Skin of body (tissue), 2 donors: ENCODE results near the genes WNT7A and XPC.

DNA sequence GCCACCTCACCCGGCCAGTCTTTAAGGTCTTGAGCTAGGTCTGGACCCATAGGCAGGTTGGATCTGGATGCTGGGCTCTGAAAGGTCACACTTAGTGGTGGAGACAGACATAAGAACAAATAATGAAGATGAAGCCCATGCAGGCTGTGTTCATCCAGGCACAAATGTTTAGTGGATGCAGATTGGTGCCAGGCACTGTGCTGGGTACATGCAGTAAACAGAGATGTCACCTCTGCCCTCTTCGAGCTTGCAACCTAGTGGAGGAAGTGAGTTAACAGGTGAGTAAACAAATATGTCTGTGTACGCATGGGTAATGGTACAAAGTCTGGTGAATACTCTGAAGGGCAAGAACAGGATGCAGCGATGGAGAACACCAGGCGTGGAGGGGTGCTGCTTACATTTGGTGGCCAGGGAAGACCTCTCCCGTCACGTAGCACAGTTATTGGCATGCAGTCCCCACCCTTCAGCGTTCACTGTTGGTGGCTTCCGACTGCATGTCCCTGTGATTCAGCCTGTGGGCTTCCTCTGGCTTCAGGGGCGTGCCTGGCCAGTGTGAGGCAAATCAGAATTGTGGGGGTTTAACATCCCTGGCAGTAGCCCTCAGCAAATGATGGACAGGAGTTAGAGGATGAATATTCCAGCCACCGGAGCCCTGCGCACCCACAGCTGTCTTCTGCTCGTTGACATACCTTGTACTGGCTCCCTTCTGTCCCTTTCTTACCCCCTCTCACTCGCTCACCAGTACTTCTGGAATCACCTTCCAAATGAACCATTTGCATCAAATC lies 9.2 kb upstream of the HDAC11 start:
- RAMPAGE, long total RNA = no peak

DNA sequence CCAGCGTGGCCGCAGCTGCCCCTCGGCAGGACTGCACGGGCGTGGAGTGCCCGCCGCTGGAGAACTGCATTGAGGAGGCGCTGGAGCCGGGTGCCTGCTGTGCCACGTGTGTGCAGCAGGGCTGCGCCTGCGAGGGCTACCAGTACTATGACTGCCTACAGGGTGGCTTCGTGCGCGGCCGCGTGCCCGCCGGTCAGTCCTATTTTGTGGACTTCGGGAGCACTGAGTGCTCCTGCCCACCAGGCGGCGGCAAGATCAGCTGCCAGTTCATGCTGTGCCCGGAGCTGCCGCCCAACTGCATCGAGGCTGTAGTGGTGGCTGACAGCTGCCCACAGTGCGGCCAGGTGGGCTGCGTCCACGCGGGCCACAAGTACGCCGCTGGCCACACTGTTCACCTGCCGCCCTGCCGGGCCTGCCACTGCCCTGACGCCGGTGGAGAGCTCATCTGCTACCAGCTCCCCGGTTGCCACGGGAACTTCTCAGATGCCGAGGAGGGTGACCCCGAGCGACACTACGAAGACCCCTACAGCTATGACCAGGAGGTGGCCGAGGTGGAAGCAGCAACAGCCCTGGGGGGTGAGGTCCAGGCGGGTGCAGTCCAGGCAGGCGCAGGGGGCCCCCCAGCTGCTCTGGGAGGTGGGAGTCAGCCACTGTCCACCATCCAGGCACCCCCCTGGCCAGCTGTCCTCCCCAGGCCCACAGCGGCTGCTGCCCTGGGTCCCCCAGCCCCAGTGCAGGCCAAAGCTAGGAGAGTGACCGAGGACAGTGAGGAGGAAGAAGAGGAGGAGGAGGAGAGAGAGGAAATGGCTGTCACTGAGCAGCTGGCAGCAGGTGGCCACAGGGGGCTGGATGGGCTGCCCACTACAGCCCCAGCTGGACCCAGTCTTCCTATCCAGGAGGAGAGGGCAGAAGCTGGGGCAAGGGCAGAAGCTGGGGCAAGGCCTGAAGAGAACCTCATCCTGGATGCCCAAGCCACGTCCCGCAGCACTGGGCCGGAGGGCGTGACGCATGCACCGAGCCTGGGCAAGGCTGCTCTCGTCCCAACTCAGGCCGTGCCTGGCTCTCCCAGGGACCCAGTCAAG lies 21.8 kb downstream of the FBLN2 start:
- RAMPAGE, long total RNA = no peak

DNA sequence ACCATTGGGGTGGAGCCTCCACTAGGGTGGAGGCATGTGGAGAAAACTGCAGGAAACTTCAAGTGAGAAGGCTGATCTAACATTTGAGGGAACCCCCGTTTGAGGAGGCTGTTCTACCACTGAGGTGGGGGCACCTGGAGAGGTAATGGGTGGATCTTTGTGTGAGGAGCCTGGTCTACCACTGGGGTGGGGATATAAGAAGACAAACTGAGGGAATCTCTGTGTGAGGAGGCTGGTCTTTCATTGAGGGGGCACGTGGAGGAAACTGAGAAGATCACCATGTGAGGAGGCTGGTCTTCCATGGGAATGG lies 163.4 kb downstream of the FBLN2 start:
- RAMPAGE, long total RNA = no peak

GRCh38 chr3:13879673-13881001 lies at the start of gene WNT7A:
WNT7A (minus strand) TSS chr3:13880071.
- RAMPAGE, long total RNA = no peak

DNA sequence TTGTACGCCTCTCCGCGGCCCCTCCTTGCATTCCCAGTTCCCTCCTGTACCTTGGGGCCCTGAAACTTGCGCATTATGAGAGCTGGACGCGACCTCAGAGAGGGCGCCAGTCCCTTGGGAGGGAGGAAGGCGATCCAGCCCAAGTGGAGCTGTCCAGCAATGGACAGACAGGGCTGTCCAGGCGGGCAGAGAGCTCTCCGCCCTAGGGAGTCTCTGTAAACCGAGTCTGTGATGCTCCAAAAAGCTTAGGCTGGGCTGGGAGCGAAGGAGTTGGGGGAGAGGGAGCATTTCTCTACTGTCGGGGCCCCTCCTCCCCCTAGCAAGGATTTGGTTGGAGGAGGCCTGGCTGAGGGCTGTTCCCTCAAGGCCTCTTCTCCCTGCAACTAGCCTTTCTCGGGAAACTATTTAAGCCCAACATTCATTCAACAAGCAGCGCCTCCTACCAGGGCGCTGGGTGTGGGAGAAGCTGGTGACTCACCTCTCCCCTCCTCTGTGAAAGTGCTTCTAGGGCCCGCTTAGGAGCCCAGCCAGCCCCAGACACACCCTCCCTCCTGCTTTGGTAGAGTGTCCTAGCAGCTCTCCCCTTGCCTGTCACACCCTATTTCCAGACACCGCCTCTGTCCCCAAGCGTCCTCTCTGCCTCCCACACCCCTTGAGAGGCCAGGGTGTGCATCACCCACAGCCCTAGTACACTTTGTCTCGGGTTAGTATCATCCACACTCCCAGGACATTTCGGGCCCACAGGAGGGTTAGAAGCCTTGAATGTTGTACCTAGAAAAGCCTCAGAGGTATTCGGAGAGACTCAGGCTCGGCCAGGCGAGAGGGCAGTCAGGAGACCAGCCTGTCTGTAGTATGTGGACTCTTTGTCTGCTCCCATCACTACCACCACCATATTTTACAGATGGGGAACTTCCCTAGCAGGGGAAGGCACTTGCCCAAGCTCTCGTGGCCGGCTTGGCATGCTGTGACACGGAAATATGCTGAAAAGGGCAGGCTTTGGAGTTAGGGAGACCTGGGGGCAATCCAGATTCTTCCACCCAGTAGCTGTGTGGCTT lies 958 bp downstream of the TMEM43 start:
- RAMPAGE, long total RNA = no peak

- RAMPAGE, long total RNA = no peak
Measured at GRCh38 chr3:14134174-14135033, 9.6 kb downstream of the TMEM43 start.

DNA sequence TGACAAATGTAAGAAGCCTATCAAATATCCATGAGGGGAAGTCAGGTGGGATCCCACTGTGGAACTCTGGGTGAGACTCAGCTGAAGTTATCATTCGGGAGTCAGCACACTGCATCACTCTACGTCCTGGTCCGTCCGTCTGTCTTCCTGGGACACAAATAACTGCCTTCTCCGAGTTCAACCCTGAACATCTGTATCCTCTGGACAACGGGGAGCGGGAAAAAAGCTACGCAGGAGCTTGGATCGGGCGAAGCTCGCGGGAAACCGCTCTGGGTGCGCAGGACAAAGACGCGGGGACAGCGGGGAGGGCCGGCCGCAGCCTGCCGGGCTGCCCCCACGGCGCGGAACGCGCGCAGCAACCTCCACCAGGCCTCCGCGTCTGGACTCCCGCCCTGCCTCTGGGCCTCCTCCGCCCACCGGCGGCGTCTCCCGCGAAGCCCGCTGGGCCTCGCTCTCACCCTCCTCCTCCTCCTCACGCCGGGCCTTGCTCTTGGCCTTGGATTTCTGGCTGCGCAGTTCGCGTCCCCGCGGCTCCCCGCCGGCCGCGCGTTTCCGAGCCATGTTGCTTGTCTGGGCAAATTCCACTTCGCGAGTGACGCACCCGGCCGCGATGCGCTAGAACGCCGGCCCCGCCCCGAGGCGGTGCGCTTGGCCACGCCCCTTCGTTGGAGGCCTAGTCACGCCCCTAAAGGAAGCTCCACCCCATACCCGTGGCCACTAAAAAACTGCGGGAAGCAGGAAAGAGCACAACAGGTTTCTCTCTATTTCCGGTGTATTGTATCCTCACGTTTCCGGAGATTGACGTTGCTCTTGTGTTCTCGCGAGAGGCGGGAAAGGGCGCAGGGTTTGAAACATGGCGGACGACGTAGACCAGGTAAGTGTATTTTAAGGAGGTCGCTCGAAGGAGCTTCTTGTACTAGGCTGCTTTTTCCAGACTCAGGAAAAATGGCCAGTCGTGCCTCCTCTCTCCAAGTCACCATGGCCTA lies at the start of gene XPC:
Gene XPC (minus strand): TSS at position 594 of the 986 bp plus-strand sequence.
- RAMPAGE, long total RNA = start-site peak on the plus strand centred at position 832 of the sequence, 46 bp wide, 2,341 and 83 reads in 2 replicates

DNA sequence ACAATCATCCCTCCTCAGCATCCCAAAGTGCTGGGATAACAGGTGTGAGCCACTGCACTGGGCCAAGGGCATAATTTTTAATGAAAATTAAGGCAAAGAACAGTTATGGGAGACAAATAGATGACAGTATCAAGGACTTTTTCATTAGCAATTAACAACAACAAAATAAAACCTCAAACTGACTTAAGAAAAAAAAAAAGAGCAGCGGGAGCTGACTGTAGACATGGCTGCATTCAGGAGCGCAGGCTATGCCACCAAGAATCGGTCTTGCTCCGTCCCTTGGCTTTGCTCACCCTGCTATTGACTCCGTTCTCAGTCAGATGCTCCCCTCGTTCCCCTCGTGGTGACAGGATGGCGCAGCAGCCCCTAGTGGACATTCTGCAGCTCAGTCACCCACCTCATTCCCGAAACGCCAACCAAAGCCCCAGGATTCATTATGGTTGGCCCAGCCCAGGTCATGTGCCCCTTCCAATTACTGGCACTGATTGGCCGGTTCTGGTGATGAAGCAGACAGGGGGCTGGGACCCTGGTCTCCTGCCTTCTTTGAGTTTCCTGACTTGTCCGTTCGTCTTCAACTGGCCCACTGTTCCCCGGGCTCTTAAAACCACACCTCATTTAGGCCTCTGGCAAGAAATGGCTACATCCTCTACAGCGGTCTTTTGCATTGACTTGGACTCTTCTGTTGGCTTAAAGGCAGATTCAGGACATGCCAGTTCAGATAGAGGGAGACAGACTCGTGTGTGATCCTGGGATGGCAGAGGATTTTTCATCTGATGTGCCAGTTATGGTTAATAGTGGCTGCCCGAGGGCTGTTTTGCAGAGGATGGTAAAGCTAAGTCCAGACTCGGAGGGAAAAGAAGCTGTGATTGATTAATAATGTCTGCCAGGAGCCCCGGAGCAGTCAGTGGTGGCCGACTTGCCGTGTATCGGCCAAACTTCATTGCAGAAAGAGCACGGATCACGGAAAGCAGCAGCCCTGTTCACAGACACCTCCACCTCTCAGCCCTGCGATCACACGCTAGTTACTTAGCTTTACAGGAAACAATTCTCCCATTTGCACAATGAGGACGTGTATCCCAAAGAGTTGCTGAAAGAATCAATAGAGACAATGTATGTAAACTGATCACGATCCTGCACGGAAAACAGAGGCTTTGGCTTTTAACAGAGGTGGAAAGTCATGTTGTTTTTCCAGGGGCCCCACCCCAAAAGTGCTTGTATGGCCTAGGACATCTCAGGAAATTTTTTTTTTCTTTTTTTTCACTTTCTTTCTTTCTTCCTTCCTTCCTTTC lies 37.8 kb downstream of the LSM3 start:
- RAMPAGE, long total RNA = no peak

DNA sequence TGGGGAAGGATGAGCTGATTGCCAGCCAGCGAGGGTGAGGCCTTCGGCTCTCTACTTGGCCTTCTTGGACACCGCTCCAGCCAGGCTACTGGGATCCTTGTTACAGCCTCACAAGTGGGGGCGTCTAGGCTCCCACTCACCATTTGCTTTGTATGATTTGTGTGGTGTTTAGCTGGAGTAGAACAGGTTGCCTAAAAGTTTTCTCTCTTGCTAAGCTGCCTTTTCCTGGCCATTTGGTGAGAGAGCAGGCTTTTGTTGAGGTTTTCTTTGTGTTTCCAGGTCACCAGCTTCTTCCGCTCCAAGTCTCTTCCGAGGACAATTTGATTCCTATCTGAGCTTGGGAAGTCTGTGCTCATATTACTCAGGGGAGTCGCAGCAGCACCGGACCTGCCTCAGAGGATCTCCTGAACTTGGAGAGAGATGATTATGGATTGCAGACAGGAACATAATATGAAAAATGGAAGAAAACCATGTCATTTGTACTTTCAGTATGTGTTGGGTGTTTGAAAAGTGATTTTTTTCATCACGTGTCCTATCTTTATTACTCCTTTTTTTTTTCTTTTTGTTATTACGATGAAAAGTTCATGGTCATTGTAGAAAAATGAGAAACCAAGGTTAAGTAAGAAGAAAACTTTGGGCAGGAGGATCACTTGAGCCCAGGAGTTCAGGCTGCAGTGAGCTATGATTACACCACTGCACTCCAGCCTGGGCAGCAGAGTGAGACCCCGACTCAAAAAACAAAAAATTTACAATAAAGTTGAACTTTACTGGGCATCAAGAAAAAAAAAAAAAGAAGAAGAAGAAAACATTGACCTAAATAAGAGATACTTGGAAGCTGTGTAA lies 64.5 kb downstream of the LSM3 start:
- RAMPAGE, long total RNA = no peak

- RAMPAGE, long total RNA = no peak
Measured at GRCh38 chr3:14290747-14291109, 111.7 kb upstream of the SLC6A6 start.

DNA sequence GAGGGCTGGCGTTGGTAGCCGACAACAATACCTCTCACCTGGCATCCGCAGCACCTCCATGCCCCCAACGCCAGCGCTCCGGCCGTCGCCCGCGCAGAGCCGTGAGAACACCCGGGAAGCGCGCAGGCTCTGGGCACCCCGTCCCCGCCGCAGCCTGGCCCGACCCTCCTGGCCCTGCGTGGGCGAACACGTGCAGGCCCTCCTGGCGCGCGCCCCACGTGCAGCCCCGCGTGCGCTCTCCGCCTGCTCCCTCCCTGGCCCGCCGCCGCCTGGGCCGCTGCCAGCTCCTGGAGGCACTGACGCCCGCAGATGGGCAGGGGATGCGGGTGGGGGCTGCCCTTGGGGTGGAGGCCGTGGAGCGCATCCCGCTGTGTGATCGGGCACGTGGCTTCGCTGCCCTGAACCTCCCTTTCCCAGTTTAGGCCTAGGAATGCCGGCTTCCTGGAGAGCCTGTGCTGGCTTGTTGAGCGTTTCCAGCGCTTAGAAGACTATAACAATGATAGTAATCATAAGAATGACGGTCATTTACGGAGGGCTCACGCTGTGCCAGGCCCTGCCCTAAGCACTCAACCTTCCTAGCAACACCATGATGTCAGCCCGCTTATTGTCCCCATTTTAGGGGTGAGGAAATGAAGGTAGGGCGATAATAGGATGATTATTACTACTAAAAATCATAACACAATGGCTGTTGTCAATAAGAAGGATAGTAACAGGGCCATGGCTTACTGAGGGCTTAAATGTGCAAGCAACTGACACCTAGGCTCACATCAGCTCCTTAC lies 104.5 kb upstream of the SLC6A6 start:
- RAMPAGE, long total RNA = no peak

DNA sequence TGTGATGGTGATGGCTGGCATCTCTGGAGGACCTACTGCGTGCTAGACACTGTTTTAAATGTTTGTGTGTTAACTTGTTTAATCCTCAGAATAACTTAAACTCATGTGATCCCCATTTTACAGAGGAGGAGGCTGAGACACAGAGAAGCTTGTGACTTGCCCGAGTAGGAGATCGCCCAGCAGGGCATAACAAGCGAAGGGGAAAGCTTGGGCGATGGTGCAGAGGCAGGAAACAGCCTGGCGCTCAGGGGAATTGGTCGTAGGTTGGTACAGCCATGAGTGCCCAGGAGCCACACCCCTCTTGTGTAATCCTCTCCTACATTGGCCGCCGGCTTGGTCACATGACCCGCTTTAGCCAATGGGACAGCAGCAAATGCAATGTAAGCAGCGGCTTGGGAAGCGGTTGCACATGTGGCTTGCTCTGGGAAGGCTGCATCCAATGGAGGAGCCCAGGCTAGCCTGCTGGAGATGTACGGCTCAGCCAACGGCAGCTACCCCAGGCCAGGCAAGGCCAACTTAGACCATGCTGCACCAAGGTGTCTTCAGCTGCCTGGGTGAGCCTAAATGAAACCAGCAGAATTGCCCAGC lies 50.4 kb upstream of the SLC6A6 start:
- RAMPAGE, long total RNA = no peak

GRCh38 chr3:14403573-14403939 lies 1.1 kb downstream of the SLC6A6 start:
- RAMPAGE, long total RNA = no peak

GRCh38 chr3:14453430-14453954 lies 51.1 kb downstream of the SLC6A6 start:
- RAMPAGE, long total RNA = no peak

DNA sequence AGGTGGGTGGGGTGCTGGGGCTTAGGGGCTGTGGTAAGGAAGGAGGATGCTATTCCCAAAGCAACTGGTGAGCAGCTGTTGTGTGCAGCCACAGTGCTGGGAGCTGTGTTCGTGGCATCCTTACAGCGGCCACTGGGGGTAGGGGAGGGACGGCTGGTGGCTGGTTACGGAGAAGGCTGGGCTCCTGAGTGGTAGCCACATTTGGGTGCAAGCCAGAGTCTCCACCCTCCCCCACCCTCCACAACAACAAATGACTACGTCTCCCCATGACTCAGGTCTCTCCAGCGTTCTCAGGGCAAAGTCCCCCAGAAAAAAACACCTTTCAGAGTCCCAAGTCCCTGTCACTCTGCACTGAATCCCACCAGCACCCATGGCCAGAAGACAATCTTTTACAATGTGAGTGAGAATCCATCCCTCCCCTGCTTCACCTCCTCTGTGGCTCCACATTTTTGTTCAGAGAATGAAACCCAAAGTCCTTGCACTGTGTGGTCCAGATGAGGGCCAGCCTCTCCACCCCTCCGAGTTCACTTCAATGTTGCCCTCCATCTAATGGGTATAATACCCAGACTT lies 15.0 kb upstream of the FGD5 start:
- RAMPAGE, long total RNA = no peak

GRCh38 chr3:14946603-14946807 lies 878 bp upstream of the NR2C2 start:
- RAMPAGE, long total RNA = no peak

GRCh38 chr3:14949085-14949637 lies 1.8 kb downstream of the NR2C2 start:
- RAMPAGE, long total RNA = no peak

GRCh38 chr3:14949991-14950721 lies 2.8 kb downstream of the NR2C2 start:
- RAMPAGE, long total RNA = no peak

DNA sequence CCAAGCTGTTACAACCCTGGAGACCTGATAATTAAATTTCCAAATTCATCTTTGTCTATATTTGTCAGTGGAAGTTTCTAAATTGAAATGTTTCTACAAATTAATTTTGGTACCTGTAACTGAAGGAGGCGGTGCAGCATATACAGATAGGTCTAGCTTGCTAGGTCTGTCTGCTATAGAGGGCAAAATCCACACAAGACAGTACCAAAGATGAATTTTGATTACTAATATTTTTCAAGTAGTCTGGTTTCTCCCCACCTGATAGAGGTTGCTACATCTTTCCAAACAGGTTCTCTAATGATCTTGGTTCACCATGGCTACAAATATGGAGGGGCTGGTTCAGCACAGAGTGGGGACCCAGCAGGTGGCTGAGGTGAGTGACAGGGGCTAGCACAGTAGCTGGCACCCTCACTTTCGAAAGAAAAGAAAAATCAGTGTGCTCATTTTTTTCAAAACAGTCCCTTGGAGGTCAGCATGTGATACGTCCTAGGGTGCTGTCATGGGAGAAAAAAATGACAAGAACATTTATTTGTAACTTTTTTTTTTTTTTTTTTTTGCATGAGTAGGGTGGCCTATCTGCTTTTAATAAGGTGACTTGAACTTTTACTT lies 14.8 kb downstream of the NR2C2 start:
- RAMPAGE, long total RNA = no peak

GRCh38 chr3:15097880-15098324 lies 1.0 kb downstream of the RBSN start:
- RAMPAGE, long total RNA = no peak